Iris pigment epithelial cell (primary cell): ENCODE results near the genes SLC14A2 and PSTPIP2.

DNA sequence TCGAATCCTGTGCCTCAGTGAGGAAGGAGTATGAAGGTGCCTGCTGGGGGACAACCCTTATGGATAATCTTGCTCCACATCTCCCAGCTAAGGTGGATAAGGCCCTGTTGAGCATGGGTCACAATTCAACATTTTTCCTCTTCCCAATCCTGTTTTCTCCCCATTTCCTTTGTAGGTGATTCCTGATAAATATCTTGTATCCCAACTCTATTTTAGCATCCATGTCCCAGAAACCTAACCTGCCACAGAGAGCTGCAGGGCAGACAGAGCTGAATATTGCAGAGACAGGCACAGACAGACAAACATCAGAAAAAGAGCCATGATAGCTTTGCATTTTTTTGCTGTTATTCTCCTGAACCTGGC is 142.3 kb upstream of the SYT4 start:
- RRBS: no CpG with 5 or more reads among the region's 1 CpG

GRCh38 chr18:44709476-44710091 is 28.9 kb downstream of the SETBP1 start:
- RRBS: no CpG with 5 or more reads among the region's 8 CpGs

- RRBS: no CpG with 5 or more reads among the region's 6 CpGs
Observed at GRCh38 chr18:44741596-44742103, 61.0 kb downstream of the SETBP1 start.

GRCh38 chr18:44743891-44745240 is 63.7 kb downstream of the SETBP1 start:
- RRBS: 41% methylated on average over 13 of the region's 55 CpGs

DNA sequence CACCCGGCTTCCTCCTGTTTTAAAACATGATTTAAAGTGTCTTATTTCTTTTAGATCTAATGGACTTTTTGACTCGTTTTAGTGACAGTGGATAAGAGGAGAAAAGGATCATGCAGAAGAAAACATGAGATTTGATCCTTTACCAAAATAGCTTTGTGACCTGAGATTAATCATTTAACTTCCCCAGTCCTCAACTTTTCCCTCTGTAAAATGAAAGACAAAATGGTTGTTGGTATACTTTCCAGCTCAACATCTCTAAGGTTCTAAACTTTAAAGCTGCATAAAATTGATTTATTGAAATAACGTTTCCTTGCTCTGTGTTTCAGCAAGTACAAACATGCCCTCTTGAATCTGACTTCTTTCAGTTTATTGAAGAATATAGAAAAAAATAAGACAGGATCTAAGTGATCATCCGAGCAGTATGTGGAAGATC is 108.4 kb downstream of the SETBP1 start:
- RRBS: no CpG with 5 or more reads among the region's 4 CpGs

DNA sequence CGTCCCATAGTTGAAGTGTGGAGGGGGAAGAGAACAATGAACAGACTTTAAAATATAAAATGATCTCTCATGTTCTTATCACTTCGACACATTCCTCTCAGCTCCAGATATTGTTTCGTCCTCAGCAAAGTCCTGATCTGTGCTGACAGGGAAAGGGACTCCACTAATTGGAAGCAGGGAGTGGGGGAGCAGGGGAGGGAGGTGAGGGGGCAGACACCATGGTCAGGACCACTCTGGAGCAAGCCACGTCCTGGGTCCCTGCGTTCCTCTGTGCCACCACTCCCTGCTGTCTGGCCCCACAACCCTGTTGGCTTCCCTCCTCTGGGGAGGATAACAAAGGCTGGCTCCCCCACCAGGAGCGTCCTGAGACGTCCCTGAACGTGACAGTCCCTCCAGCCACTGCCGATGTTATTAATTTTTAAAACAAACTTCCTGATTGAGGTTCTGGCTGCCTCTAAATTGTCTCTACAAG is 257.2 kb downstream of the SETBP1 start:
- RRBS: no CpG with 5 or more reads among the region's 9 CpGs

- RRBS: no CpG with 5 or more reads among the region's 6 CpGs
Observed at GRCh38 chr18:44961806-44962688, 281.4 kb downstream of the SETBP1 start.

DNA sequence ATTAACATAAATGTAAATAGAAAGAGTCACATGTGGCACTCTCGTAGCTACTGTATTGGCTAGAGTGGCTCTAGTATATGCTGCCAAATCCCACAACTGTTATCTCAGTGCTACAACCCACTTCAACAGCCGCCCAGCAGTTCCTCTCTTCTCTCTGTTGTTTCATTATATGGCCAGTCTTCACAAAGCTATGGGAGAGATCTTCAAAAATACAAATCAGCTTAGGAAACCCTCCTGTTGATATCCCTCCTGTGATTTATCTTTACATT is 425.8 kb downstream of the SETBP1 start:
- RRBS: no CpG with 5 or more reads among the region's 2 CpGs

DNA sequence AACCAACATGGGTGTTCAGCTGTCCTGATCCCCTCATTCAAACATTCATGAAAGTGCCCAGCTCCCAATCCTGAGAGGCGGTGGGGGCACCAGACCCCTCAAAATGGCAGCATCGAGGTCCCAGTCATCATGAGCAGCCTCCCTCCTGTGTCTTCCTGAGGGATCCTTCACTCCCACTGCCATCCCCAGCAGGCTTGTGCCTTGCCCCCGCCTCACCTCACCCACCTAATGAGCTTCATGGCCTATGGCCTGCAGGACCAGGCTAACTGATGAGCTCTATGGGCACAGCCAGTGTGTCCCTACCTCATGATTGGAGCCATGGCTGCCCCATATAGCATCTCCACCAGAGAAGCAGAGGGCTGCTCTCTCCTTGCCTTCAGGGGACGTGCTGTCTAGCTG is 47.3 kb upstream of the SLC14A2 start:
- RRBS: no CpG with 5 or more reads among the region's 4 CpGs

DNA sequence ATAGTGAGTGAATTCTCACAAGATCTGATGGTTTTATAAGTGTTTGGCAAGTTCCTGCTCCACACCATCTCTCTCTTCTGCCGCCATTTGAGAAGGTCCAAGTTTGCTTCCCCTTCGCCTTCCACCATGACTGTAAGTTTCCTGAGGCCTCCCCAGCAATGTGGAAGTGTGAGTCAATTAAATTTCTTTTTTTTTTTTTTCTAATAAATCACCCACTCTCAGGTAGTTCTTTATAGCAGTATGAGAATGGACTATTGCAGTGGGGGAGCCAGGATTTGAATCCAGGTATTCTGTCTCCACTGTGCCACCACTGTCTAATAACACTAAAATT is at the start of gene SLC14A2:
Gene SLC14A2 (plus strand): TSS at position 62 of the 331 bp plus-strand sequence.
- RRBS: no CpG with 5 or more reads among the region's 2 CpGs

GRCh38 chr18:45686702-45686980 is 37.3 kb upstream of the SLC14A1 start:
- RRBS: no CpG with 5 or more reads among the region's 2 CpGs

DNA sequence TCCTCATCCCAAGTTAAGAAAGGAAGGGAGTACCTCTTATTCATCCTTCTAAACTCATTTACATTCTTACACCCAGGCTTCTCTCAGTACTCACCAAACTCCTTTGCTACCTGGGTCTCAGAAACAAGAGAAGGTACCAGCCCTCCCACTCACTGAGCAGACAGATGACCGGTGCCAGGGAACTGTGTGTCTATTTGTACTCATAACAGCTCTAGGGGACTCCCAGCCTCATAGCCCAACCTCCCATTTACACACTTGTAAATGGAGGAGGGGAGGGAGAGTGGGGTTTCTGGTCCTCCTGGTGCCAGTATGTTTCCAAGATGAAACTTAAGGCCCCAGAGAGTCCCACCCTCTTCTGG is 42.8 kb upstream of the SIGLEC15 start:
- RRBS: no CpG with 5 or more reads among the region's 1 CpG

DNA sequence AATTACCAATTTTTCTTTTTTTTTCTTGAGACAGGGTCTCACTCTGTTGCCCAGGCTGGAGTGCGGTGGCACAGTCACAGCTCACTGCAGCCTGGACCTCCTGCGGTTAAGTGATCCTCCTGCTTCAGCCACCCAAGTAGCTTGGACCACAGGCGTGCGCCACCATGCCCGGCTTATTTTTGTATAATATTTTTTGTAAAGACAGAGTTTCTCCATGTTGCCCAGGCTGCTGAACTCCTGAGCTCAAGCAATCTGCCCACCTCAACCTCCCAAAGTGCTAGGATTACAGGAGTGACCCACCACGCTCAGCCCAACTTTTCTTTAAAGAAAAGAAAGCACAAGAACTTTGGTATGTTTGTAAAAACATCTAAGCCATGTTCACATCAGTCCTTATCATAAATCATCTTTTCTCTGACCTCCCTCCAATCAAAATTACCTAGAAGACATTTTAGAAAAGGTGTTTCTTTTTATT is 70.6 kb downstream of the EPG5 start:
- RRBS: no CpG with 5 or more reads among the region's 6 CpGs

DNA sequence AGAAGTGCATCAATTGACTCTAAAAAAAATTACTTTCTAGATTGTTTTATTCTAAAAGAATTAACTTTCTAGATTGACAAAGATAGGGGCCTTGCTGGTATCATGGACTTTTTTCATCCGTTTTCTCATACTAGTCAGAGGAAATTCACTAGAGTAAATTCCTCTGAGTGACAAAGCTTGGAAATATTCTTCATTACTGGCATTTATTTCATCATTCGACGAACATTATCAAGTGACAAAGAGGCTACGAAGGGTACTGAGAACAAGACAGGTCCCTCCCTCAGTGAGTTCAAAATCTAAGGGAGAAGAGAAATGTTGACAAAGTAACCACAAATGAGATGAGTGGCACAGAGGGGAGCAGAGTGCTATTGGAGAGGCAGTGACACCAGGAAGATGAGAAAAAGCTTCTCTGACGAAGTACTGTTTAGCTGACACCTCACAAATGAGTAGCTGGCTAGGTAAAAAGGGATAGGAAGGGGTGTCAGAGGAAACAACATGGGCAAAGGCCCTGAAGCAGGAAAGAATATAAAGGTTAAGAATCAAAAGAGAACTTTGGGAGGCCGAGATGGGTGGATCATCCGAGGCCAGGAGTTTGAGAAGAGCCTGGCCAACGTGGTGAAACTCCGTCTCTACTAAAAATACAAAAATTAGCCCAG is 4.2 kb downstream of the EPG5 start:
- RRBS: no CpG with 5 or more reads among the region's 9 CpGs

DNA sequence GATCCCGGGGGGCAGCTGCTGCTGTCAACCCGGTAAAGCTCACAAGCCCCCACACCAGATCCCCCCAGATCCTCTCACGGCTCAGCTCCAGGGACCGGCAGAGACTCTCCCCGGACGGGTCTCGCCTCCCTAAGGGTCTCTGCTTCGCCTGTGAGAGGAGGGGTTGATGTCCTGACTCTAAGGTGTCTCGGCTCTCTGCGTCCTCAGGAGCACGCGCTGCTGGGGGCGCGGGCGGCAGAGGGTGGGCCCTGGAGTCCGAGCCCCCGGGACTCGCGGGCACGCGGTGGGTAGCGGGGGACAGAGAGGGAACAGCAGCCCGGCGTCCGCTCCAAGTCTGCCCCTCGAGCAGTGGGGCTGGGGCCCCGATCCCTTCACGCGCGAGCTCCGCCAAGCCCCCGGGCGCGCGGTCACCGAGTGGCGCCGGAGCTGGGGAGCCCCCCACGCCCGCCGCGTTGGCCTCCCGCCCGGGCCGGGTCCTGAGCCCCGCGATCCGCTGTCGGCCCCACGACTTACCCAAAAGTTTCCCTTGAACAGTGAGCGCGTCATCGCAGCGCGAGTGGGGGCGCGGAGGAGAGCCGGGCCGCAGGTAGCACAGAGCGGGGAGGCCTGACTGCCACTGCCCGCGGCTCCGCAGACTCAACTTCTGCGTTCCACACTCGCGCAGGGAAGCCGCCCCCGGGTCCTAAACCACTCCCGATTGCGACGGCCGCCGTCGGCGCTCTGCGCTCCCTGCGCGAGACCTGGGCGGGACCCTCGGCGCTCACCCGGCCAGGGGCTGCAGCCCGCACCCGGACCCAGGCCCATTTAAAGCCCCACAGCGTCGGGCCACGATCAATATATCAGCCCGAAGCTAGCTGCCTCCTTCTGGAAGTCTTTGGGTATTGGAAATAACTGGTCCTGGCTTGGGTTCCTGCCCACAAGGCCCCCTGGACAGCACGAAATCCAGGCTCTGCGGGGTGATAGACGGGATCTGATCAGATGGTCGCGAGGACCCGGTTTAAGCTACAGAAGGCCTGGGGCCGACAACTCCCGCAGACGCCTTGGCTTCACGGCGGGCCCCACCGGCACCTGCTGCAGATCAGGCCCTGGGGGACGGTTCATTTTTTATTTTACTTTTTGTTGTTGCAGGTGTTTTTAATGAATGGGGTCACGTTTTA is at the start of gene PSTPIP2:
Gene PSTPIP2 (minus strand): TSS at position 618 of the 1,157 bp plus-strand sequence.
- RRBS: 7% methylated on average over 52 of the region's 102 CpGs

GRCh38 chr18:46174437-46175257 is 813 bp downstream of the C18orf25 start:
- RRBS: 3% methylated on average over 32 of the region's 67 CpGs

DNA sequence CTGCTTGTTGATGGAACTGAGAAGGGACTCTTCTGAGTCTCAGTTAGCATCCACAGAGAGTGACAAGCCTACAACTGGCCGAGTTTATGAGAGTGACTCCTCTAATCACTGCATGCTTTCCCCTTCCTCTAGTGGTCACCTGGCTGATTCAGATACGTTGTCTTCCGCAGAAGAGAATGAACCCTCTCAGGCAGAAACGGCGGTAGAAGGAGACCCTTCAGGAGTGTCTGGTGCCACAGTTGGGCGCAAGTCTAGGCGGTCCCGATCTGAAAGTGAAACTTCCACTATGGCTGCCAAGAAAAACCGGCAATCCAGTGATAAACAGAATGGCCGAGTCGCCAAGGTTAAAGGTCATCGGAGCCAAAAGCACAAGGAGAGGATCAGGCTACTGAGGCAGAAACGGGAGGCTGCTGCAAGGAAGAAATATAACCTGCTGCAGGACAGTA is 42.2 kb downstream of the C18orf25 start:
- RRBS: no CpG with 5 or more reads among the region's 13 CpGs

- RRBS: no CpG with 5 or more reads among the region's 18 CpGs
Observed at GRCh38 chr18:46322366-46323142, 11.3 kb upstream of the RNF165 start.

DNA sequence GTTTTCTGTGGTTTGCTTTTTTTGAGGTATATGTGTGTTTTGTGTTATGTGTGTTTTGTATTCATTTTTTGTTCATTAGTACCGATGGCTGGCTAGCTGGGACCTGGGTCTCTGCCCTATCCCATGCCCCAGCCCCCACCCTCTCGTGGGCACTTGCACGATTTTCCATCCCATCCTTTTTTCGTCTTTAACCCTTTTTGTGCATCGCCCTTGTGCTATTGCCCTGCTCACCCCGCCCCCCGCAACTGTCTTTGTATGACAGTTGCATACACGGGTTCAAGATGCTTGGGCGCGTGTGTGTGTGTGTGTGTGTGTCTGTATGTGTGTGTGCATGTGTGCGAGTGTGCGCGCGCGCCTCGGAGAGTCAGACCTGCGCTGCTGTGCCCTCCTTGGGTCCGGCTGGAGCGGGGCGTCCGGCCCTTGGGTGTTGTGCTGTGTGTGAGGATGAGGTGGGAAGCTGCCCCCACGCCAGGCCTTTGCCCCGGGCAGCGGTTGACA is 984 bp downstream of the RNF165 start:
- RRBS: 5% methylated on average over 3 of the region's 24 CpGs

DNA sequence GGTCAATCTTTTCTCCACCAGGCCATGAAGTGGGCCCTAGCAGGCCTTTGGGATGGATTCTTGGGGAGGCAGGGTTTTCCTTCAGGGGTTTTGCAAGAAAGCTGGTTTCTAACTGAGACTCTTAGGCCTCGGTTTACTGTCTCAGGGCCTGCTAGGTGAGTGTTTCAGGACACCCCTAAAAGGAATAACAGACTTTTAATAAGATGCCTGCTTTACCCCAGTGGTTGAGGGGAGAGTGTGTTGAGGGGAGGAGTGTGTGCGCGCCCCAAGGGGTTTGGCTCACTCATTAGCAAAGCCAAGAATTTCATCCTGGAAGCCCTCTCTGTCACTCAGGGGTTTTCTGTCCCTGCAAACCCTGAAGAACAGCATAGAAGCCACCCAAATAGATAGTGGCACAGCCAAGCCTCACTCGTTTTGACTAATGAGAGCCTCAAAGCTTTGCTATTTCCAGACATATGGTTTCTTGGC is 28.4 kb downstream of the RNF165 start:
- RRBS: no CpG with 5 or more reads among the region's 4 CpGs